ENCODE results near the genes IGSF21 and KLHDC7A.

GRCh38 chr1:17420022-17421053 is 19.1 kb downstream of the RCC2 start:
- PRO-cap: no peak

DNA sequence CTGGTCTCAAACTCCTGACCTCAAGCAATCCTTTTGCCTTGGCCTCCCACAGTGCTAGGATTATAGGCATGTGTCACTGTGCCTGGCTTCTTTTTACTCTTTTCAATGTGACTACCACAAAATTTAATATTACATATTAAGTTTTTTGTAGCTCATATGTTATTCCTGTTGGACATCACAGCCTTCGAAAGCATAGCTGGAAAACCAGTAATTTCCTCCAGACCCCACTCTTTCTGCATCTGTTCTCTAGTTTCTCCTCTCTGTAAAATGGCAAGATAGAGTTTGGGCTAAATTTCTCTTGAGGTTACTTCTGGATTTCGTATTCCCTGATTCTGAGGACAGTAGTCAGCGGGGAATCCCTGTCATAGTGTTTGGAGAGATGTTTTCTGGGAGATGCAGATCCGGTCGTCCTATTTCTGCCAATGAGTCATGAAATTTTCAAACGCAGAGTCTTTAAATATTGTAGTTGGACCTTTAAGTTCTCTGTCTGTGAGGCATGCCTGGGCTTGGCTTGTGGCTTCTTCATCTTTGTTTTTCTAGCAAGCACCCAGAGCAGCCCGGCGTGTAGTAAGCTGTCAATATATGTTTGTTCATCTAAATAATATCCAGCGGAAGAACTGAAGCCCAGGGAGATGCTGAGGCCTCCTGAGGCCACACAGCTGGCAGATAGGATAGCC is 3.8 kb upstream of the RCC2 start:
- PRO-cap: no peak

DNA sequence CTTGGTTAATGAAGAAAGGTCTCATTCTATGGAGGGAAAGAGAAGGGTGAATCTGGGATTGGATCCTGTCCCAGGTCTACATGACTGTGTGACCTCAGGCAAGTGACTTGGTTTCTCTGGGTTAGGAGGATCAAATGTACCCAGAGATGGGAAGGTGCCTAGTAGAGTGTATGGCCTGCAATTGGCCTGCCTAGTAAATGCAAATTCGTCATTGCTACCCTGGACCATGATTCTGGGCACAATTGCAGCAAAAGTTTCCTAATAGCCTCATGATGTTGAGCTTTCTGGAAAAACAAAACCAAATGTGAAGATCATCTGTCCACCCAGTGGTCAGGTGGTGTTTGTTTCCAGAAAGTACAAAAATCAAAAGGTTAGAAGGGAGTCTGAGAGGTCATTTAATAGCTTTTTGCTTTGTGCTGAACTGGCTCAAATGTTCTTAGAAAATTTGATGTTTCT is 49.9 kb upstream of the RCC2 start:
- PRO-cap: no peak

- PRO-cap: no peak
These were observed 18.8 kb upstream of the ARHGEF10L start for GRCh38 chr1:17520571-17521158.

DNA sequence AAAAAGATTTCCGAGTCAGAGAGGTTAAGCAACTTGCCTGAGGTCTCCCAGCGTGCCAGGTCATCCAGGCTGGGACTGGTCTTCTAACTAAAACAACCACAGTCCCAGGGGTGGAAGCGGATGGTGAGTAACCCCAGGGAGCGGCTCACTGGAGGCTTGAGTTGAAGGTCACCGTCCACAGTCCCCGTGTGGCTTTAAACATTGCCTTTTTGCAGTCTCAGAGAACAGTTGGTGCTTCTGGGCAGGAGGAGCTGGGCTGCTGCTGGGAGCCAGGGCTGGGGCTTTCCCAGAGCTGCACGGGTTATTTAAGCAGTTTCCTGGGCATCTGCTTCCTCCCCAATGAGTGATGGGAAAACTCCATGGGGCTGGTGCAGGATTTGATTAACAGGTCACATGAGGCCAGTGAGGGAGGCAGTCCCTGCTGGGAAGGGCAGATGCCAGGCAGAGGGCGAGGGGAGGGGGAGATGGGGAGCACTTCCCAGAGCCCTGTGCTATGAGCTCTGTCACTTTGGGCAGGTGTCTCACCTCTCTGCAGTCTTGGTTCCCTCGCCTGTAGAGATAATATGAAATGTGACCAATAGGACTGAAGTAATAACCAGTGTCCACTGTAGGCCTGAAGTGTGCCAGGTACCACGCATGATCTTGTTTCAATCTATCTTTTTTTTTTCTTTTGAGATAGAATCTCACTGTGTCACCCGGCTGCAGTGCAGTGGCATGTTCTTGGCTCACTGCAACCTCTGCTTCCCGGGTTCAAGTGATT is 12.4 kb downstream of the ARHGEF10L start:
- PRO-cap: no peak

DNA sequence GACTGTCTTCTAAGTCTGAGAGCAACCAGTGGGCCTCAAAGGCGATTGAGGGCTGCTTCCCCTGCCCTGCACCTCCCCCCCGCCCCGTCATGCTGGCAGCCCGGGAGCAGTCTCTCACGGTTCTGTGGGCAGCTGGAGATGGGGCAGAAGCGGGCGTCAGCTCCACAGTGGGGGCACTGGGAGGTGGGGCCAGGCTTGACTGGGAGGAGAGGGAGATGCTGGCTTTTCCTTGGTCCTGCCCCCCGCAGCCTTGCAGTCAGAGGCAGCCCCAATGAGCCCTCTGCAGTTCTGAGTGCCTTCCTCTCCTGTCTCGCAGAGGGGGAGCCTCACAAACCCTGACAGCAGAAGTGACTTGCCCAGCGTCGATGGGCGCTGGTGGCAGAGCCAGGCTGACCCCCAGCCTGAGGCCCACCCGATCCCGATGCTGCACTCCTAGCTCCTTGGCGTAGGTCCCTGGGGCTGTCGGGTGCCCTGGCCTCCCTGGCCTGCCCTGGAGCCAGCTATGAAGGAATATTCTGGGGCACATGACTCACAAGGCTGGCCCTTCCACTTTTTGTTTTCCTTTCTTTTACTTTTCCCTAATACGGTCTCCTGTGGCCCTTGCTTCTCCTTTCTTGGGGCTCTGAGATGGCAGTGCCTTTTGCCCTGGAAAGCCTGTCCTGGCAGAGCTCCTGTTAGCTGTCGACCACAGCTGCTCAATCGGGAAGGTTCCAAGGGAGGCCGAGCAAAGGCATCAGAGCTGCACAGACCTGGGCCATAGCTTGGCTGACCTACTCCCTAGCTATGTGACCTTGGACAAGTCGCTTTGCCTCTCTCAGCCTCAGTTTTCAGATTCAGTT is 21.9 kb downstream of the ARHGEF10L start:
- PRO-cap: no peak

GRCh38 chr1:17569445-17570345 is 30.2 kb downstream of the ARHGEF10L start:
- PRO-cap: no peak

- PRO-cap: no peak
These were observed 32.8 kb downstream of the ARHGEF10L start for GRCh38 chr1:17572113-17572859.

DNA sequence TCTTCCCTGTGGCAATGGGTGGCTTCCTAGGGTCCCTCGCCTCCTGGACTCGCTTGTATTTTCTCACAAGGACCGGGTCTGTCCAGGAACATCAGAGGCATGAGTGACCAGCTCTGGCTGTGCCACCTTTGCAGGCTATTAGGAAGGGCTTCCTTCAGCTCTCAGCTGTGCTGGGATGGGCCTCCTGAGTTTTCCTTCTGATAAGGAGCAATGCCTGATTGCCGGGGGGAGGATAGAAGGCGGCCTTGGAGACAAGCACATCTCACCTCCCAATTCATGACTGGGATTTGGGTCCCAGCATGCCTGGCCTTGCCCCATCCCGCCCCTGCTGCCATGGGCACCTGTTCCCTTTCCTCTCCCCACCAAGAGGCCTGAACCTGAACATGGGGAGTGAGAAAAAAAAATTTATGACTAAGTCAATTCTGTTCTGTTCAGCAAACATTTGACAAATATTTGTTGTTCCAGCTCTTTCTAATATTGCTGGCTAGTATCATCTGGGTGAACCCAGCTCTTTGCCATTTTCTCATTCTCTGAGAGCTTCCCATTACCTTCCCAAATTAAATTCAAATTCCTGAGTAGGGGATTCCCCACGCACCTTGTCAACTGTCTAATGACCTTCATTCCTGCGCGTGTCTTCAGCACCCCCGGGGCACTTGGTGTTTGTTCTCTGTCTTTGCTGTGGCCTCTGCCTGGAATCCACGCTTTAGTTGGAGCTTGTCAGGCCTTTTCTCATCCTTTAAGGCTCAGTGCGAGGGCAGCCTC is 42.6 kb downstream of the ARHGEF10L start:
- PRO-cap: no peak

- PRO-cap: no peak
These were observed 48.5 kb downstream of the ARHGEF10L start for GRCh38 chr1:17587654-17588706.

- PRO-cap: no peak
These were observed 105.7 kb downstream of the ACTL8 start for GRCh38 chr1:17860857-17861223.

DNA sequence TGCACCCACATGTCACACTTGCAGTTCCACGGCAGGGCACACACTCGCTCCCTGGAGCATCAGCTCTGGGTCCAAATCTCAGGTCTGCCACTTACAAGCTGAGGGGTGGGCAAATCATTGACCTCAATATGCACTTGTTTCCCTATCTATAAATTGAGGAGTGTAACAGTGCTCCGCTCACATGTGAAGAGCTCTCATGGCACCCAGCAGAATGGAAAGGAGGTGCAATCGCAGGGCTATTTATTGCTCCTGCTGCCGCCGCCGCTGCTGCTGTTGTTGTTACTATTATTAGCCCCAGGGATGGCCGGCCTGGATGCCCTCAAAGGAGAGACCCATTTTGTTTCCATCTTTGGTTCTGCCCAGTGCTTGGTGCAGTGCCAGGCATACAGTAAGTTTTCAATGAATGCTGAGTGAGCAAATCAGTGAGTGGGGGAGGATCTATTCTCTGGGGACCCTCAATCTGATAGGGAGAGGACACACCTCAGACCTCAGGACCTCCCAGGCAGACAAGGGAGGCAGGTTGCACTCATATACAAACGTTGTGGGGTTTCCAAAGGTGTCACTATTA is 136.1 kb downstream of the ACTL8 start:
- PRO-cap: no peak

DNA sequence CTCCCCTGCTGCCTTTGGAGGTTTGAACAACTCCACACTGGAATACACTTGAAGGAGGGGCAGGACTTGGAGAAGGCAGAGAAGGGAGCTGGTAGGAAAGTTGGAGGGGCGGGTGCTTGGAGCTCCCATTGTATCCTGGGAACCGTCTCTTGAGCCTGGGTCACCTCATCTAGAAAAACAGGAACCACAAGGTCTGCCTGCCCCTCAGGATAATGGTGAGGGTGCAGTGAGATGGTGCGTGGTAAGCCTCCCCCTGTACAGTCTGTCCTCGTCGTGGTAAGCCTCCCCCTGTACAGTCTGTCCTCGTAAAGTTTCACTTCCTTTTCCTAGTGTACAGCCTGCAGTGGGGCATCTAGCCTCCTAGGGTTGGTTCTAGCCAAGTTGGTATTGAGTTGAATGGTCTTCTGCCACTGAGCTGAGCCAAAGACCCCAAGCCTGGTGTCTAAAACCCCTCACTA is 66.5 kb upstream of the IGSF21 start:
- PRO-cap: no peak

- PRO-cap: no peak
These were observed at the start of gene IGSF21 for GRCh38 chr1:18107452-18108670. Gene IGSF21 (plus strand): TSS chr1:18107798.

DNA sequence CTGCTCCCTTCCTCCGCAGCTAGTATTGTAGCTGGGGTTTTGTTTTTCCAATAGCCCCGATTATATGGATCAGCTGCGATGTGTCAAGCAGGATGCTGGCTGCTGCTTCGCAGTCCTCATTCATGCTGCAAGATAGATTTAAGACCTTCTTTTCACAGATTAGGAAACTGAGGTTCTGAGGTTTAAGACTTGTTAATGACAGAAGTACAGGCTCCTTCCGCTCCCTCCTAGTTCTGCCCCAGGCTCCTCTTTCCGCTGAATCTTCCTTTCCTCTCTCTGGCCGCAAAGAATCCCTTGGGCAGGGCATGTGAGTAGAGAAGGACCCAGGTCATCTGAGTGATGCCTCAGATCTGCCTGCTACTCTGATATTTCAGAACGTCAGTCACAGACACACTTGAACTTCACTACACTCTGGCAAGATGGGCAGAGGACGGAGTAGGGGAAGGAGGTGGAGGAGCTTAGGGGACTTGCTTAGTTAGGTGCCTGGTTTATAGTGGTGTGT is 4.0 kb downstream of the IGSF21 start:
- PRO-cap: no peak

GRCh38 chr1:18119351-18119737 is 11.7 kb downstream of the IGSF21 start:
- PRO-cap: no peak

DNA sequence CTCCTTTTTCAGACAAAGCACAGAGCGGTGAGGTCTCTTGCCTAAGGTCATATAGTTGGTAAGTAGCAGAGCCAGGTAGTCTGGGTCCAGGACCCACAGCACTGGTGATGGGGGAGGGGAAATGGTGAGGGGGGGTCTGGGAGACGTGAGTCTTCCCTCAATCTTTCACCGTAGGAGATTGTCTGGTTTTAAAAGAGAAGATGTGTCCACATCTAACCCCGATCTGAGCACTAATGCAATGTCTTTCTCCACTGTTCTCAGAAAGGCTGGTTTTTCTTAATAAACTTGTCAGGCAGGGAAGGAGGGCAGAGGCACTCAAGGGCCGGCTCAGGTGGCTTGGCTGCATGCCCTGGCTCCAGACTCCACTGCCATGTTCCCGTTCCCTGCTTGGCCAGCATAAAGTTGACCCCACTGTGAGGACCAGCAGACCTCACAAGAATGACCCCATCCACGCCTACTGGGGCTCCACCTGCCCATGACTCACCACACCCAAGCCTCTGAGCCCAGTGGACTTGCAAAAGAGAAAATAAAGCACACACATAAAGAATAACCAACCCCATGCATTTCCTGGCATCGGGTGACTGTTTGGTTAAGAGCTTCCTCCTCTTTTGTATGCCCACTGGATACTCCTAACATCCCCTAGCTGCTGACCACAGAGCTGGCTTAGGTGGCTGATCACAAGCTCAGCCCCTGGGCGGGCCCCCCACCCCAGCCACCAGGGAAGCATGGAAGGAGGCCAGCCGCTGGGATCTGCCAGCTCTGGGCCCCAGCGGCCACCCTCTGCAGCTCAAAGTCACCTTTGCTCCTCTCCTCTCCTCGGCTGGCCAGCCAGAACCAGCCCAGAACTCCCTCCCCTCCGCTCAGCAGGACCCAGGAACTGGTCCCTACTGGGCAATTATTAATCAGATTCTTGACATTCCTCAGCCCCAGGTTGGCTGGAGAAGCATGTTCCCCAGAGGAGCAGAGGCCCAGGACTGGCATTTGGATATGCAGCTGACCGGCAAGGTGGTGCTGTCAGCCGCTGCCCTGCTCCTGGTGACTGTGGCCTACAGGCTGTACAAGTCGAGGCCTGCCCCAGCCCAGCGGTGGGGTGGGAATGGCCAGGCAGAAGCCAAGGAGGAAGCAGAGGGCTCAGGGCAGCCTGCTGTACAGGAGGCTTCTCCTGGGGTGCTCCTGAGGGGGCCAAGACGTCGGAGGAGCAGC is at the start of gene KLHDC7A:
Gene KLHDC7A (plus strand): TSS at position 894 of the 1,203 bp plus-strand sequence.
- PRO-cap: no peak

DNA sequence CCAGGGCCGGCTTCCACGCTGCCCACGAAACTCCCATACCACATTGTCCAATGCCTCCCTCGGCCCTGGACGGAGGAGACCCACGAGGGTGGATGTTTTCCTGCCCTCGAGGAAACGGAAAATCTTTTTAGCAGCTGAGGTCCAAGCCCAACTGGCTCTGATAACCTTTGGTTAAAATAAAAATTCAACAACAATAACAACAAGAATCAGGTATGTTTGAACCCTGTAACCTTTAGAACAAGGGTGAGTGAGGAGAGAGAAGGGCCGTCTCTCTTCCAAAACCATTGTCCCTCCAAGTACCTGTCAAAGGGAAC is 4.0 kb upstream of the ALDH4A1 start:
- PRO-cap: no peak

- PRO-cap: no peak
These were observed 25.1 kb upstream of the ALDH4A1 start for GRCh38 chr1:18927030-18928283.

DNA sequence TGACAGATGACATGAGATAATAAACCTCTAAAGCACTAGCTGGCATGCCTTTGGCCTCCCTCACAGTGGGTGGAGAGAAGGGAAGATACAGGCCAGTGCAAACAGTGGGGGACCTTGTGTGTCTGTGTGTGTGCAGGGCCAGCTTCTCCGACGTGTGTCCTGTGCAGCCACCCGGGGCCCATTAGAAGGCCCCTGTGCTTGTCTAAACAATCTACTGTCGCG is 32.4 kb upstream of the IFFO2 start:
- PRO-cap: no peak